Aorta (tissue), 1 donor: ENCODE results near the genes PNPLA1 and CDKN1A.

DNA sequence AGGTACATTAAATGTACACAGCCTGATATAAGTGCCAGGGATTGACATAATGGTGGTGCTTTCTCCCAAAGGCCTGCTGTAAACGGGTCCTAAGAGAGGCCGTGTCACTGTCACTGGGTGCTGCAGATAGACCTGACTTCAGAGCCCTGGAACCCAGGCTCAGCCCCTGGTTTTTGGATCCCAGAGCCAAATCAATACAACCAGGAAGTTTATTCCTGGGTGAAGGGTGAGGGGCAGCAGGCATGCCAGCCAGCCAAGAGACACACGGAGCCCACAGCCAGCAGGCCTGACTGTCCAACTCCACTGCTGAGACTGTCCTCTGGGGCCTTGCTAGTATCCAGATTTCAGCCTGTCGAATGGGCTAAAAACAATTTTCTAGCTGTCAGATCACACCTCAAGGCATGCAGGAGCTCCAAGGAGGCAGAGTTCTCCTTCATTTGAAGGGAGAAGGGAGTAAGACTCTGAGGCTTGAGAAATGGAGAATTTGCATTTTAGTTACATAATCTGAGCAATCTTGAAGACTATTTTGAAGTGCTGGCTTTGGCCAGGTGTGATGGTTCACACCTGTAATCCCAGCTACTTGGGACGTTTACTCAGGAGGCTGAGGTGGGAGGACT lies 12.7 kb upstream of the ARMC12 start:
- PRO-cap: no peak

DNA sequence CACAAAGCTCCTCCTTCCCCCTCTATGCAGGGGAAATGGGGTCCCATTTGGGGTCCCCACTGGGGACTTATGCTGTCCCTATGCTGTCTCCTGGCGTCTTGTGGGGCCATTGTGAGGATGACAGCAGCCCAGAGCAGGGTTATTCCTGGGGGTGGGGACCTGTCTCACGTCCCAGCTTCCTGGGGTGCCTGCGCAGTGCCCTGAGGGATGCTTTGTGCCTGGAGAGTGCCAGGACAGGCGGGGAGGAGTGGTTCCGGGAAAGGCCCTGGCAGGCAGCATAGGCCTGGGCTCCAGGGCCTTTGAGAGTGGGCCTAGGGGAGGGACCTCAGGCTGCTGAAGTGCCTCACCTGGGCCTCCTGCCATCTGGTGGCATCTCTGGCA lies 8.0 kb upstream of the ARMC12 start:
- PRO-cap: no peak

- PRO-cap: no peak
Observed at GRCh38 chr6:35730108-35730613, 6.7 kb upstream of the ARMC12 start.

GRCh38 chr6:35869089-35870152 lies 51.5 kb downstream of the SRPK1 start:
- PRO-cap: no peak

DNA sequence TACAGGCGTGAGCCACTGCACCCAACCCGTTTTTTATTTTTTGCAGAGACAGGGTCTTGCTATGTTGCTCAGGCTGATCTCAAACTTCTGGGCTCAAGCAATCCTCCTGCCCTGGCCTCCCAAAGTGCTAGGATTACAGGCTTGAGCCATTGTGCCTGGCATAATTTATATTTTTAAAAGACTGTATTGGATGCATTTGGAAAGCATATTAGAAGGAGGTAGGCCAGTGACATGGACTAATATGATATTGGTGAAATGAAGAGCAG lies 20.6 kb downstream of the MAPK14 start:
- PRO-cap: no peak

DNA sequence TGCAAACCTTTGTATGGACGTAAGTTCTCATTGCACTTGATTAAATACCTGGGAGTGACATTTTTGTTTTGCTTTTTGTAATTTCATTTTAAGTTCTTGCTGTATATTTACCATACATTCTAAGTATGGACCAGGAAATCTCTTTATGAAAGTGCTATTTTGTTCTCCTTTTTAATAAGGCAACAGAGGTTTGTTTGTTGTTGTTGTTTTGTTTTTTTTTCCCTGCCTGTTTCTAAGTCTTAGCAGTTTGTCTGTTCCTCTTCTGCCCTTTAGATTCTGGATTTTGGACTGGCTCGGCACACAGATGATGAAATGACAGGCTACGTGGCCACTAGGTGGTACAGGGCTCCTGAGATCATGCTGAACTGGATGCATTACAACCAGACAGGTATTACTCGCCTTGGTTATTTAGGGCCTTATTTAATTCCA lies 48.0 kb downstream of the MAPK14 start:
- PRO-cap: no peak

- PRO-cap: no peak
Observed at GRCh38 chr6:36121423-36121771, 8.9 kb upstream of the MAPK13 start.

GRCh38 chr6:36140050-36140594 lies 9.8 kb downstream of the MAPK13 start:
- PRO-cap: no peak

DNA sequence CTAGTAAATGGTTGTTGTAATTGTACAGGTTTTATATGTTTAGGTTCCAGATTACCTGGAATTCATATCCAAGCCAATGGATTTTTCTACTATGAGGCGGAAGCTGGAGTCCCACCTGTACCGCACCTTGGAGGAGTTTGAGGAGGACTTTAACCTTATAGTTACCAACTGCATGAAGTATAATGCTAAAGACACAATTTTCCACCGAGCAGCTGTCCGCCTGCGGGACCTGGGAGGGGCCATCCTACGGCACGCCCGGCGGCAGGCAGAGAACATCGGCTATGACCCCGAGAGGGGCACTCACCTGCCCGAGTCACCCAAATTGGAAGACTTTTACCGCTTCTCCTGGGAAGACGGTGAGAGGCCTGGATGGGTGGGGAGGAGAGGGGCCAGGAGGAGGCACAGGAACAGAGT lies 13.6 kb downstream of the BRPF3 start:
- PRO-cap: no peak

- PRO-cap: no peak
Observed at GRCh38 chr6:36213928-36214310, 17.4 kb downstream of the BRPF3 start.

DNA sequence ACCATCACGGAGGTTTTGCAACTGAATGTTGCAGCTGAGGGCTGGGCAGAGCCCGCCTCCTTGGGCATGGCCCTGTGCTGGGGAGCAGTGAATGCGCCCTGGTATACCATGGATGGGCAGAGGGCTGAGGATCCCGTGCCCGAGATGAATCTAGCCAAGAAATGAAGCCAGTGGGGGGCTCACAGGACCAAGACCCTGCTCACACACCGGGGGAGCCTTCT lies at the start of gene PNPLA1:
Gene PNPLA1 (plus strand): TSS at position 63 of the 221 bp plus-strand sequence.
- PRO-cap: no peak

- PRO-cap: no peak
Observed at GRCh38 chr6:36270219-36270736, 418 bp downstream of the PNPLA1 start.

- PRO-cap: no peak
Observed at GRCh38 chr6:36597612-36598330, 3.6 kb downstream of the SRSF3 start.

GRCh38 chr6:36611217-36611642 lies 17.1 kb downstream of the SRSF3 start:
- PRO-cap: no peak

DNA sequence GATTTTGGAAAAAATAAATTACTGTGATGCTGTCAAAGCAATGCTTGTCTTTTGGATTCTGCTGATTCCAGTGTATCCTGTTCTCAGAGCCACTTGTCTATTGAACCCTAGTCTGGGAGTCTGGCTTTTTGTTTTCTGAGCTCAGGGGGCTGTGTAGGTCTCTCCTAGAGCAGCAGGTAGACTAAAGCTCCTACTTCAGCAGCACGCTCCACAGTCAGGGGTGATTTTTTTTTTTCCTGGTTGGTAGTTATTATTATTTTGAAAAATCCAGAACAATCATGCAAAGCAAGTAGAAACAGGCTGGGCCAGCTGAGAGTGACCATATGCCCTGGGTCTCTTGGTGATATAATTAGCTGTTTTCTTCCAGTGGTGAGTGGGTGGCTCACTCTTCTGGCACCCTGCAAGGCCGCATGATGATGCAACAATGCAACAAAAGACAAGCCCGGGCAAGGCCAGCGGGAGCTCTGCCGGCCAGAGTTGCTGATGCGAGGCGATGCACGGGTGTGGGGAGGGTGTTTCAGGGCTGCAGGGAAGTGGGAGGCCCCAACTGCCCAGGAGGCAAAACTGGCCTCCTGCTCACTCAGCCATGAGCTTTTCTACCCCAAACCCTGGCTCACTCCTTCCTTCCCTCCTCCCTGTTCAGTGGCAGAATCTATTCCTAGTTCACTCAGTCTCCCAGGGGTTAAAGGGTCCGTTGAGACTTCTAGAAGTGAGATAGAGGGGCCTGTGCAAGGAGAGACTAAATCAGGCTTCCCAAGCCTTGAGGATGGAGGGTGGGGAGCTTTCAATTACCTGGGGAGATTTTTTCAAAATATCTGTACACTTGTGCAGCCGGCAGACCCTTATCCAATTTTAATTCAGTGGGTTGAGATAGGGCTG lies 11.5 kb upstream of the CDKN1A start:
- PRO-cap: unidirectional peak, plus-strand start at position 474 of the sequence

DNA sequence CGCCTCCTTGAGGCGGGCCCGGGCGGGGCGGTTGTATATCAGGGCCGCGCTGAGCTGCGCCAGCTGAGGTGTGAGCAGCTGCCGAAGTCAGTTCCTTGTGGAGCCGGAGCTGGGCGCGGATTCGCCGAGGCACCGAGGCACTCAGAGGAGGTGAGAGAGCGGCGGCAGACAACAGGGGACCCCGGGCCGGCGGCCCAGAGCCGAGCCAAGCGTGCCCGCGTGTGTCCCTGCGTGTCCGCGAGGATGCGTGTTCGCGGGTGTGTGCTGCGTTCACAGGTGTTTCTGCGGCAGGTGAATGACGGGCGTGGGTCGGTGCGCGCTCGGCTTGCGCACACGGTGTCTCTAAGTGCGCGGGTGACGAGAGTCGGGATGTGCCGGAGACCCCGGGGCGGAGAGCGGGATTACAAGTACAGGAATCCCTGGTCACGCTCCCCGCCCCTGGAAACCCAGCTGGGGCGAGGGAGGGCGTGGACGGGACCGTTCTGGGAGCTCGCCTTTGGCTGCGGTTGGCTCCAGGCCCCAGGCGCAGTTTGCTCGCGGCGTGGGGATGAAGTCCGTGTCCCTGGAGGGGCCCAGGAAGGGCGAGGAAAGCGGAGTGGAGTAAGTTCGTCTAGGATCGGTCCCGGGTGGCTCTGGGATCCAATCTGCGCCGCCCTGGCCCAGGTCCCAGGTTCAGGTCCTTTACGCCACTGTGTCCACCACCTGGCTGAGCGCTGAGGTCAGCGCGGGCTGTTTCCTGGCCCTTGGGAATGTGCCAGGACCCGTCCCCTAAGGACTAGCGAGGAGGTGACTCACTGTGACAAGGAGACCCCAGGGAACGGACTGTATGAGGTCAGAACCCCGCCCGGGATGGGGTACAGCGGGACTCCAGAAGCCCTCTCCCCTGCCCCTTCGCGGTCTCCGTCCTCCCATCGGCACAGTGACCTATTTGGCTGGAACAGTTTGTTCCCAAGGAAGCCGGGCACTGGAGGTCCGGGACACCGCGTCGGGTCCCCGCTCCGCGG lies at the start of gene CDKN1A:
Gene CDKN1A (plus strand): TSS at position 66 of the 1,004 bp plus-strand sequence.
- PRO-cap: bidirectional peak, plus-strand start at position 66 of the sequence, minus-strand start outside the sequence; unidirectional peak, plus-strand start at position 286 of the sequence; bidirectional peak, plus-strand start at position 964 of the sequence, minus-strand start at position 921 of the sequence

DNA sequence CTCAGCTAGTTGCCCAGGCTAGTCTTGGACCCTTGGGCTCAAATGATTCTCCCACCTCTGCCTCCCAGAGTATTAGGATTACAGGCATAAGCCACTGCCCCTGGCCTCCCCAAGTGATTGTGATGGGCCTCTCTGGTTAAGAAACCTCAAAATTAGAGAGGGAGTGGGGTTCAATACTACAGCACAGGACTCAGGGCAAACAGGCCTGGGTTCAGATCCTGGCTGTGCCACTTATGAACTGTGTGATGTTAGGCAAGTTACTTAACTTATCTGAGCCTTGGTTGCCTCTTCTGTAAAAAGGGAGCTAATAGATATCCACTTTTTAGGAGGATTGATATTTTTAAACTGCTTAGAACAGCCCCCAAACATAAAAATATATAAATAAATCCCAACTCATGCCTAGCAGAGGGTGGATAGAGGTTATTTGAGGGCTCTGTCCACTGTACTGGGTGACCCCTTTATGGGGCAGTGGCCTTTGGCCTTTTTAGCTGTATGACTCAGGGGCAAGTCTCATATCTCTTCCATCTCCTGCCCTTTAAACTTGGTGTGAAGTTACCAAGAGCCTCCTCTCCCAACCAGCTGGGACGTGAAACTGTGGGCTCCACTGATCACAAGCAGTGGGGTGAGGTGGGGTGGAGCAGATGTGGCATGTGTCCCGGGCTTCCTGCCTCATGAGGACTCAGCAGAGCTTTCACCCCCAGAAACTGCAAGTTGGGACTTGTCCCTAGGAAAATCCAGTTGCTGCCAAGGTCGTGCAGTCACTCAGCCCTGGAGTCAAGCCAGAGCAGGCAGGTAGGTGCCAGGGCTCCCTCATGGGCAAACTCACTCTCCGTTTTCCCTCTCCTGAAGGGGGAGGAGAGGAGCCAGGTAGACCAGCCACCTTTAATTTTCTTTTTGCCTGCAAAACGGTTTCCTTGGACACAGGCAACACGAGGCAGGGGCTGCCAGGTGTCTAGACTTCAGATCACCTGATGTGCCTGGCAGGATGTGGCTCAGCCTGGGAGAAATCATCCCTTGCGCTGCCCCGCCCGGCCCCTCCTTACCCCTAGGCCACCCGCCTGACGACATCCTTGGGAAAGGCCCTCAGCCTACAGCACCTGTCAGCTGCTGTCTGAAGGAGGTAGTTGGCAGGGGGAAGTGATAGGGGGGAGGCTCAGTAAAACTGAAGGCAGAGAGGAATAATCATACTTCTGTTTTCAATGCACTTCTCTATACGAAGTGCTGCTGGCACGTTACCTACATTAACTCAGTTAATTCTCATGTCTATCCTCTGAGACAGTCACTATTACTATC lies 3.9 kb downstream of the CDKN1A start:
- PRO-cap: no peak

GRCh38 chr6:36734925-36735630 lies 37.5 kb downstream of the RAB44 start:
- PRO-cap: bidirectional peak, plus-strand start at chr6:36735332, minus-strand start at chr6:36735199

GRCh38 chr6:36754014-36754612 lies 56.5 kb downstream of the RAB44 start:
- PRO-cap: no peak

DNA sequence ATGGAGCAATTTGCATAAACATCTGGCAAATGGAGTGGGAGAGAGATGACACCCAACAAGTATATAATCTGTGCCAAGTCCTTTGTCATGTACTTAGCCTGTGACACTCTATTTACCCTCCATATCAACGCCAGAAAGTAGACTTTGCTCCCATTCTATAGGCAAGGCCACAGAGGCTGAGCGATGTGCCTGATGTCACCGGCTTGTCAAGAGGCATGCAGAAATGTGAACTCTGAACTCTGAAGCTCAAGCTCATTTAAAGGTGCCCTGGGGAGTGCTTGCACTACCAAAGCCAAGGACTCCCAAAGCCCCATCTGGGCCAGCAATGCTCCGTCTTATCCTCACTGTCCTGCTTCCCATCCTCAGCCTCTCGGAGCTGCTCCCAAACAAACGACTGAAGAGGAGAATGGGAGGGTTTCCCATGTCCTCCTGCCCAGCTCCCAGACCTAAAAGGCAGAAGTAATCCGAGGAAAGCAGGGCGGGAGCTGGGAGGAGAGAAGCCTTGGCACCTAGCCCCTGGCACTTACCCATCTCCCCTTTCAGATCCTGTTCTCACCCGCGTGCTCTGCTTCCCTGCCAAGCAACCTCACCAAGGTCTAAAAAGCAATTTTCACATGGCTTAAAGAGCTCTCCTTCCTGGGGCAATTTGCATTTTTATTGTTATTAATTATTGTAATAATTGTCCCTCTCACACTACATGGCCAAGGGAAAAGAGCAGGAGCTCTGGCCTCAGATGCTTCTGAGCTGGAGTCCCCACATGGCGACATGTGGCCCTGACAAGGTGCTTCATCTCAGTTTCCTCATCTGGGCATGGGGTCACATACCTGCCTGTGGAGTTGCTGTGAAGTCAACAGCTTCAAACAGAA lies 9.1 kb downstream of the CPNE5 start:
- PRO-cap: no peak